Cardiac septum (tissue), 1 donor: ENCODE measurements around the genes VPS9D1 and PRDM7.

DNA sequence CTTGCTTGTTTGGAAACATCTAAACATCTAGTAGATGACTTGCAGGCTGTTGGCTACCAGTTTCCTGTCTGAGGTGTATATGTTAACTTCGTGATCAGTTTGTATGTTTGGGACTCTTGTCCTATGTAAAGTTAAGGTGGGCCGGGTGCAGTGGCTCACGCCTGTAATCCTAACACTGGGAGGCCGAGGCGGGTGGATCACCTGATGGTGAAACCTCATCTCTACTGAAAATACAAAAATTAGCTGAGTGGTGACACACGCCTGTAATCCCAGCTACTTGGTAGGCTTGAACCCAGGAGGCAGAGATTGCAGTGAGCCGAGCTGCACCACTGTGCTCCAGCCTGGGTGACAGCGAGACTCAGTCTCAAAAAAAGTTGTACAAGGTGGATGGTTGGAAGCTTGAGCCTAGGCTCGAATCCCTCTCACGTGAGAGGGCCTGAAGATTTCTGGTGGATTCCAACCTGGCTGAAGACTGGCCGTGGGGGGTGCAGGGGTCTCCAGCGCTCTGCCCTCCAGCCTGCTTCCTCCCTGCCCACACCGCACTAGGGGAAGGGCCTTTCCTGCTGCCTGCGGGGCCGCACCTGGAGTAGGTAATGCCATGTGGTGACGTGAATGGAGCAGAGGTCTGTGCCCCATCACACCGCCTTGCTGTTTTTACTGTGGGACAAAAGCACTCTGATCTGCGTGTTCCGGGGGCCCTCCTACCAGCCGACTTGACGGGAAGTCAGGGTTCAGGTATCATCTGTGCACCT lies 4.0 kb downstream of the RPL13 start:
- PRO-cap, result no peak

DNA sequence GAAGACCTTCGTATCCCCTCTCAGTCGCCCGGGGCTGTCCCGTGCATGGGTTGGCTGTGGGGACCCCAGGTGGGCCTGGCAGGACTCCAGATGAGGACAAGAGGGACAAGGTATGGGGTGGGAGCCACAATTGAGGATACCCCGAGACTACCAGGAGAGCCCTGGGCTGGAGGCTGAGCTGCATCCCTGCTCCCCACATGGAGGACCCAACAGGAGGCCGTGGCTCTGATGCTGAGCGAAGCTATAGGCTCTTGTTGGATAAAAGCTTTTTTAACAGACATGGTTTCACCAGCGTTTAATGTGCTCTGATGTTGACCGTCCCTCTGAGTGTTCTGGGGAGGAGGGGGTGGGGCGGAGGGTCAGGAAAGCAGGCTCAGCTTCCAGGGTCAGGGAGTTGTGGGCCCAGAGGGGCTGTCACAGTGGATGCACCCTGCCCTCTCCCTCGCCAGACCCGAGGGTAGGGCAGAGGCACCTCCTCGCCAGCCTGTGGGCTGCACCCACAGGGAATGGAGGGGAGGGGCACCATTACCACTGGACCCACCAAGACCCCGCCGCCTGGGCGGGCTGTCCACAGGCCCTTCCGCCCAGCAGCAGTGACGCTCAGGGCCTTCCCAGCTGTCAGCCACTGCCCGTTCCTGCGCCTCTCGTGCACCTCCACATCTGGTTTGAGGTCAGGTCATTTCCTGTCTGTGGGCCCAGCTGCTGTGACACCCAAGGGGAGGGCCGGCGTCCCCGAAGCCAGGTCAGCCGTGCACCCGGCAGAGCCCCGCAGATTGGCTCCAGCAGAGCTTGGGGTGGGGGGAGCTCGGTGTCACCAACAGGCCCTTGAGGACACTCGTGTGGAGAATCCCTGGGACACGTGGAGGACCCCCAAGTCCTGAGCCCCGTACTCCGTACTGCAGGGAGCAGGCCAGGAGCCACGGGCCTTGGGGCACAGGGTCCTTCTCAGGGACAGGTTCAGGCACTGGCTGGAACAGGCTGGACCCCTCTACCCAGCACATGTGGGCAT lies 5.1 kb downstream of the SPATA2L start:
- PRO-cap, result no peak

DNA sequence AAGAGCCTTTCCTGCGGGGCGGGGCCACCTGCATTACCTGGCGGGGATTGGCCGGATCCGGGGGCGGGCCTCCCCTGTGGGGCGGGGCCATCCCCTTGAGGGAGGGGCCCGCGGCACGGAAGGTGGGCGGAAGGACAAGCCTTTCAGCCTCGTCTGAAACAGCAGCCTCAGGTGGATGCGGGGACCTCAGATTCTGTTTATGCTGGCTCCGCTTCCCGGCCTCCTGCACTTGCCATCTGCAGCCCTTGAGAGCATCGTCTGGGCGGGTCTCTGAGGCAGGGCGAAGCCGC lies 535 bp upstream of the SPATA2L start:
- PRO-cap, result no peak

GRCh38 chr16:89720030-89721143 lies at the start of gene VPS9D1:
VPS9D1 (minus strand) TSS chr16:89720898.
- PRO-cap, result bidirectional peak, plus-strand start at chr16:89721037, minus-strand start at chr16:89720701

- PRO-cap, result no peak
These were observed 510 bp downstream of the SPIRE2 start for GRCh38 chr16:89828603-89829366.

GRCh38 chr16:89842814-89843274 lies 14.6 kb downstream of the SPIRE2 start:
- PRO-cap, result no peak

- PRO-cap, result no peak
These were observed 19.1 kb upstream of the TCF25 start for GRCh38 chr16:89854239-89854661.

DNA sequence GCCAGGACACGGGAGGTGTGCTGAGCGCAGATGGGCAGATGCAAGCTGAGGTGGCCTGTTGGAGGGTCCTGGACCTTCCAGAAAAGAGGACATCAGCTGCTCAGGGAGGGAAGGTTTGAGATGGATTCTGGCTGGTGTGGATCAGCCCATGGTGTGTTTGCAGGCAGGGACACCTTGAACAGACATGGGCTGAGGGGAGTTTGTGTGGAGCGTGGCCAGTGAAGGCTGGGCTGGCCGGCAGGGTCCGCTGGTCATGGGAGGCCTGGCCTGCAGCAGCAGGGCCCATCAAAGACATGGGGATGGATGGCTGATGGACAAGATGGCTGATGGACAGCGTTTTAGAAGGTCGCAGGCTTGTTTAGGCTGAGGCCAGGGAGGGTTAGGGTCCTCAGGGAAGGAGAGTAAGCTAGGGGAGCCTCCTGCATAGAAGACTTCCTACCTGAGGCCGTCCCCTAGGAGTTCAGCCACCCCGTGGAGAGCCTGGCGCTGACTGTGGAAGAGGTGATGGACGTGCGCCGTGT lies 10.3 kb upstream of the TCF25 start:
- PRO-cap, result no peak

GRCh38 chr16:89875184-89875550 lies 1.8 kb downstream of the TCF25 start:
- PRO-cap, result no peak

DNA sequence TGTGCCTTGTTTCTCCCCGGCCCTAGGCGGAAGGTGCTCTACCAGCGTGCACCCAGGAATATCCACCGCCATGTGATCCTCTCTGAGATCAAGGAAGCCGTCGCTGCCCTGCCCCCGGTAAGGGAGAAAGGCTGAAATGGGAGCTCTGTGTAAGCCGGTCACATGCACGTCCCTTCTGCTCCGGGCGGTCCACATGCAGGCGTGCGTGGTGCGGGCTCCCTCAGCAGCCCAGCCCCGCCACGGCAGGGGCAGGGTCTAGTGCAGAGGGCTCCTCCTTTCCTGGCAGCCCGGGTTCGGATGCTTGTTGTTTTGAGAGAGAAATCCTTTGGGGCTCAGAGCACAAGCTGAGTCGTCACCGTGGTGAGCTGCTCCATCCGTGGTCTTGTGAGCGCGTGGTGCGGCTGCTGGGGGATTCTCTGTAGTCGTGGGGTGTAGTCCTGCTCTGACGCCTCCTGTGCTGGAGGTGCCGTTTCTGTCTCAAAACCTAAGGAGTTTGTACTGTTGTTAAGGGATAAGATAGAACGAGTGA lies 12.4 kb upstream of the MC1R start:
- PRO-cap, result no peak

GRCh38 chr16:89910142-89910723 lies 8.4 kb upstream of the MC1R start:
- PRO-cap, result no peak

DNA sequence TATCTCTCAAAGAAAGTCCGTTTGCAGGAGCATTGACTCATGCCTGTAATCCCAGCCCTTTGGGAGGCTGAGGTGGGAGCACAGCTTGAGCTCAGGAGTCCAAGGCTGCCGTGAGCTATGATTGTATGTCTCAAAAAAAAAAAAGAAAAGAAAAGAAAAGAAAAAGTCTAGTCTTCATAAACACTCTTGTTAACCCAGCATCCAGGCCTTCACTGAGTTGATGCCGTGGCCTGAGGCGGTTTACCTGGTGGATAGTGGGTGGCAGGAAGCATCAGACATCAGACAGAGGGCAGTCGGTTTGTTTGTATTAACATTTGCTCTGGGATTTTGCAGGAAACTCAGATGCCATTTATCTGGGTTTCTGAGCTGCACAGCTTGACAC lies 909 bp upstream of the DBNDD1 start:
- PRO-cap, result no peak

GRCh38 chr16:90043823-90044565 lies 21.5 kb downstream of the GAS8 start:
- PRO-cap, result no peak

GRCh38 chr16:90047504-90048218 lies 25.2 kb downstream of the GAS8 start:
- PRO-cap, result no peak

DNA sequence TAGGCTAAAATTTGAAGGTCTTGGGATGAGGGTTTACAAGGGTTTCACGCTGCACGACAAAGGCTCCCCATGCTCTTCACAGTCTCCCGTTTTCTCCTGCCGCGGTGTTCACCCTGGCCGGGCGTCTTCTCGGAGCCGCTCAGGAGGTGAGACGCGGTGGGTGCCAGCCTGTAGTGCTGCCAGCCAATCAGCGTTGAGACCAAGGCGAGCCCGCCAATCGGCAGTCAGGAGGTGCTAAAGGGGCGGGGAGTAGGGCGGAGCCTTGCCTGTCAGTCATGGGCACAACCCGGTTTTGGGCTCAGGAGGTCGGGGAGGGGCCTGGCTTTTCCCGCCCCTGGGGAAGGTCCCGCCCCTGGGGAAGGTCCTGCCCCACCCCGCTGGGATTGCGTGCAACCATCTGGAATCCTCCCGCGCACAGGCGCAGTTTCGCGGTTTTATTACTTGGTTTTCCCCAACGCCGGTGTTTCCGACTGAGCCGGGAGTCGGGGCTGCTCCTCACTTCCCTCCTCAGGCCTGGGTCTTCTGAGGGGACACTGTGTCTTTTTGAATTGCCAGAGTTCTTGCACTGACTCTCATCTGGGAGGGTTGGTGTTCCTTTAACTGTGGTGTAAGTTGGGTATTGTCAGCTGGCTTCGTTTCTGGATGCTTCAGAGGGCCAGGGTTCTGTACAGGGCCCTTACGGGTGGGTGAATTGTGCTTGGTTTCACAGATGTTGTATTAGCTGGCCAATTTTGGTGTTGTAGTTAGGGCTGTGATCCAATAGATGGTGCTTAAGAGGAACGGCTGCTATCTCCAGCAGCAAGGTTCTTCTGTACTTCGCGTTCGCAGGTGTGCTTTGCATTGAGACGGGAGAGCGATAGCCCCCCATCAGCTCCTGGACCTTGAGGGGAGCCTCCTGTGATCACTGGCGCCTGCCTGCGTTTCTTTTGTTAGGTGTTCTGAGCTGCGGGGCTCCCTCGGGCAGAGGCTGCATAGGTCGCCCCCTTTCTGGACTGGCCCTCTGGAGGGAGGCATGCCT lies at the start of gene PRDM7:
Gene PRDM7, minus strand, starts transcription at position 143 of the 1,018 bp plus-strand sequence.
- PRO-cap, result bidirectional peak, plus-strand start at position 469 of the sequence, minus-strand start at position 131 of the sequence

DNA sequence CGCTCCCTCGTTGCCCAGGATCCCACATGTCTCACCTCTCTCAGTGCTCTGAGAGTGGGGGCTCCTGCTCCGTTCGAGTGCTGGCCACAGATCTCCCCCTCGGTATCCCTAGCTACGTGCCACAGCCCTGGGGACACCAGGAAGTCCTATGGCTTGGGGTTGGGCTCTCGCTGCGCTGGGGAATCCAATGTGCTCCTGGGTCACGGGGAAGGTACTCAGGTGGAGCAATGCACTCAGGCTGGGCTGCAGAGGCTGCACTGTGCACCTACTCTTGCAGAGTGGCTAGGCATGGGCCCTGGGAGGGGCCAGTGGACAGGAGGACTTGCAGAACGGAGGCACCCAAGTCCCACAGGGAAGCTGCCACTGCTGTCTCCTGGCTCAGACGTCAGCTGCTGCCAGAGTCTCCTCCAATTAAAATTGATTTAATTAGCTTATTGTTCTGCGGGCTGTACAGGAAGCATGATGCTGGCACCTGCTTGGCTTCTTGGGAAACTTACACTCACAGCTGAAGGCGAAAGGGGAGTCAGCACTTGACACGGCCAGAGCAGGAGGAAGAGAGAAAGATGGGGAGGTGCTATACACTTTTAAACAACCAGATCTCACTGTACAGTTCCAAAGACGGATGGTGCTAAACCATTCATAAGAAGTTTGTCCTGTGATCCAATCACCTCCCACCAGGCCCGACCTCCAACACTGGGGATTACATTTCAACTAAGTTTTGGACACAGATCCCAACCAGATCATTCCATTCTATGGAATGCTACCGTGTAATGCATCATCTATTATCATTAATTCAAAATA lies 1.3 kb upstream of the PRDM7 start:
- PRO-cap, result no peak